ENCODE results near the genes EFCC1 and ISY1.

- RRBS, result 0% methylated on average over 1 of the region's 22 CpGs
These were observed 46.5 kb downstream of the MGLL start for GRCh38 chr3:127775425-127776540.

- RRBS, result no CpG with 5 or more reads among the region's 8 CpGs
These were observed 14.2 kb upstream of the MGLL start for GRCh38 chr3:127836315-127837142.

GRCh38 chr3:128006164-128007651 is 45.5 kb upstream of the SEC61A1 start:
- RRBS, result 23% methylated on average over 12 of the region's 41 CpGs

DNA sequence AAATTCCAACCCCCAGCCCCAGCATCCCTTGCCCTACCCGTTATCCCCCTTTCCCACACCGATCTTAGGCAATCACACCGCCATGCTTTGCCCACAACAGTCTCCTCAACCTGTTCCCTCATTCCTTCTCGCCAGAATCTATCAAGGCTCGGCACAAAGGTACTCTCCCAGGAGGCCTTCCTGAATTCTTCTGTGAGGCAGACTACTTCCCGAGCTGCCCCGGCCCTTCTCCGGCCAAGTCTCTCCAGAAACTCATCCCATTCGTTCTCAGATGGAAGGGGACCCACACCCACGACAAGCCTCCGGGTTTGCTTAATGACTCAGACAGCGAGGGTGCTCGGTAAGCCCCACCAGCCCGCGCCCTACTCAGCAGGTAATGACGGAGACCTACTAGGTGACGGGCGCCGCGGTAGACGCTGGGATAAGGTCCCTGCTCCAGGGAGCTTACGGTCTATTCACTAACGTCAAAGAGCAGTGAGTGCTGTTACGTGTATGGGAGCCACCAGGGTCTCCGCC is 608 bp upstream of the SEC61A1 start:
- RRBS, result 1% methylated on average over 4 of the region's 25 CpGs

DNA sequence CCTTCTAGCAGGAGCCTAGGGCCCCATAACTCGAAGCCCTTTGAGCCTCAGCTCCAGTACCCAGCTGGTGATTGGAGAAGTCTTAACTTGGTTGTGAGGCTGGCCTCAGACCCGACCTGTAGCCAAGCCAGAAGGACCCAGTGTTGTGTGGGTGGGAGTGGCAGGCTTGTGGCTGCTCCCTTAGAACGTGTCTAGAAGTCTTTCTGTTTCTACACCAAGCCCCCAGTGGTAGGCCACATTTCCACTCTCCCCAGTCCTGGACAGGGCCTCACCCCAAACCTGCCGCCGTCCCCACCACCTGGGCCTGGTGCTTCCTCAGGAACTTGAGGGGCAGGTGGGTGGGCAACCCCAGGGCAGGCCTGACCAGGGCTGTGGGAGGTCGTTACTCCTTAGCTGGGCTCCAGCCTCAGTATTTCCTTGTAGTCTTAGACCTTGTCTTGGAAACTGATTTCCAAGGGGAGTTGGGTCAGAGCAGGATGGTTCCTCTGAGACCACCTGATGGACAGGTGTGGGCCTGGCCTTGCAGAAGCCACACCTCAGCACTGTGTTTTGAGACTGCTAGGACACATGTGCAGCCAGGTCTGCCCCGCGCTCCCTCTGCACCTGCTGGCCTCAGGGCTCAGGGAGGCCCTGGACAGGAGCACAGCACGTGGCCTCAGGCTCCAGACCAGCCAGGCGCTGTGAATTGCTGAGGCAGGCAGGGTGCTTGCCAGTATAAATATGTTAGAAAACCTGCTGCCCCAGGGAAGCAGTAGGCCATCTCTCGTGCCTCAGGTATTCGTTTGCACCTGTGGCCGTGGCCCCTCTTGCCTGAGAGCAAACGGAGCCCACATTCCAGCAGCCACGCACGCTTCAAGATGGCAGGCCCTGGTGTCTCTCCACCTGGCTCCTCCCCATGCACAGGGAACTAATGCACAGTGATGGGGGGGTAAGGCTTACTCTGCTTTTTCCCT is 20.0 kb downstream of the SEC61A1 start:
- RRBS, result no CpG with 5 or more reads among the region's 16 CpGs

DNA sequence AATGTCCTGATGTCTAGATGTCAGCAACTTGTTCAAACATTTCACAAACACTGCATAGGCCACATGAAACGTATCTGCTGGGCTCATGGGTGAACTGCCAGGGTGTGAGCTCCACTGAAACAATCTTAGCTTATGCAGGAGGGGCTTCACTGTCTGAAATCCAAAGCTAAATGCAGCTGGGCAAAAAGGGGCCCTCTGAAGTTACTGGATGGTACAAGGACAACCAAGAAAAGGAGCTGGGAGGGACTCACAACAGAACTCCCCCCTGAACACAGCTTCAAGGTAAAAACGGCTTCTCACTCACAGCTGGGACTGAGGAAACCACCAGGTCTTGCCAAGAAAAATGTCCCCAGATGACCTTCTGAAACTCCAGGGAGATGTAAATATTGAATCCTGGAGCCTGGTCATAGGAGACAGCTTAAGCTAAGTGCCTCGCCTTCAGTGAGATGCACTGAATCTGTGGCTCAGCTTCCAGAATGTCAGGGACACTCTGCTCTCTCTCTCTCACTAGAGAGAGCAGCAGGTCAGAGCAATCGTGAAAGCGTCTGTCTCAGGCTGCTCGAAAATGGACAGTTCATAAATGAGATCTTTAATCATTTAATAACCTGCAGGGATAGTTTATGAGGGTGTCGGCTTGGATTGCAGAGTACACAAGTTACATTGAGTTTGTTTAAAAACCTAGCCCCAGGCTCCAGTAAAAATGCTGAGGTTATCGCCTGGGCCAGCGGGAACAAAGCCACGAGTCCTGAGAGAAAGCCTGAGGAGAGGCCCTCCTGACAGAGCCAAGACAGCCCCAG is 32.1 kb downstream of the SEC61A1 start:
- RRBS, result no CpG with 5 or more reads among the region's 10 CpGs

DNA sequence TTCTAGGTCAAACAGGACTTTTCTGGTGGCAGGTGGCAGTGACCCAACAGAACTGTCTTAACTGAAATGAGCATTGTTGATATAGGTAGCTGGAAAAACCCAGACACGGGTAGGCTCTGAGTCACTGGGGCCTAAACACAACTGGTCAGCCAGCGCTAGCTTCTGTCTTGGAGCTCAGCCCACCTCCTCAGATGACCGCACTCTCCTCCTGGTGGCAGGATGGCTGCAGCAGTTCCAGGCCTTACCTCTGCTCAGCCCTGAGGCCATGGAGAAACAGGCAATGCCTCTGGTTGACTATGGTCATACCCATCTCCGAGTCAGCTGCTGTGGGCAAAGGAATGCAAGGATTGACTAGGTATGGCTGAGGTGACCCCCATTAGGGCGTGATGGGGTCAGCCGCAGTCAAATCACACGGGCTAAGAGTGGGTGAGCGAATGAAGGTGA is 61.1 kb upstream of the GATA2 start:
- RRBS, result no CpG with 5 or more reads among the region's 8 CpGs

DNA sequence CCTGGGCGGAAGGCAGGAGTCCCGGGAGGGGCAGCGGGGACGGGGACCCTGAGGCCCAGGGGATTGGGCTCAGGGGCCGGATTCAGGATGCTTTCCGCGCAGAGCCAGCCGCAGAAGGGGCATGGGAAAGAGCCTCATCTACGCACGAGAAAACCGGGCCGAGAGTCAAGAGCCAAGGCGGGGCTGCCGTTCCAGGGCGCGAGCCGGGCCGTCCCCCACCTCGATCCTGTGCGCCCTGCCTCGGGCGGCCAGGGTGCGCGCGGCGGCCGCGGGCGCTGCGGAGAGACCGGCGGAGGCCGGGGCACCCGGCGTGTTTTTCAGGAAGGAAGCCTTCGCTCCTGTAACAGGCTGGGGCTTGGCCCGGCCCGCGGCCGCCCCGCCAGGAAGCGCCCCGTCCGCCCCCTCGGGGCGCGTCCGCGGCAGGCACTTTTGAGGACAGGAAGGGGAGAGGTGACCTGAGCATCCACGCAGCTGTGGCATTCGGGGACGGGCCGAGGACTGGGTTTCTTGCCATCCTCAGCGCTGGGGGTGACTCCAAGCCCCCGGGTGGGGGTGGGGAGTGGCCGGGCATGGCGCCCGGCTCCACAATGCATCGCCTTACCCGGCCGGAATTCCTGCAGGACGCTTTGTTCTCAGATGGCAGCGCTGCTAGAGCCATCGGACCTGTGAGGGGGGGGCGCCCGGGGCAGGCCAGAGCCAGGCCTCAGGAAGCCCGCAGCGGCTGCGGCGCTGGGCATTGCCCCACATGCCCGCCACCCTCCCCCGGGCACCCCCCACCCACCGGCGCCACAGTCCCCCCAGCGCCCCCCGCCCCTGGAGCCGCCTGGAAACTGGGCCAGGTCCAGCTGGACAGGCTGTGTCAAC is 62.4 kb upstream of the GATA2 start:
- RRBS, result 7% methylated on average over 41 of the region's 77 CpGs

DNA sequence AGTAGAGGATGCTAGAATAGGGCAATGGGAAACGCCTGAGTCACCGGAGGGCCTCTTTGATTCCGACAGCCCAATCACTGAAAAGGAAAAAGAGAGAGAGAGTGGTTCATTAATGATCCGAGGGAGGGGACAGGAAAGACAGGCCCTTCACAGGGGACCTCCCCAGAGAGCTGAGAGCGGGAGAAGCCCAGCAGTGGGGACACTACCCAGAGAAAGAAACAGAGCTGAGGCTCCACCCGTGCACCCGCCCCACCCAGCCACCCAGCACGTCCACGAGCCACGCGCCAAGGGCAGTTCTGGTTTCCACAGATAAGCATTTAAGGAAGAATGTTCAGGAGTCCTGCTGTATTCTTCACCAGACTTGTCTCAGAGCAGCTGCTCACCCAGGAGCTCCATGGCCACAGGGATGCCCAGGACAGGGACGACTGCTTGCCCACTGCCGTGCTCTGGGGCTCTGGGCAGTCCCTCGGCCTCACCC is 76.8 kb downstream of the RPN1 start:
- RRBS, result no CpG with 5 or more reads among the region's 14 CpGs

- RRBS, result no CpG with 5 or more reads among the region's 2 CpGs
These were observed 31.4 kb downstream of the RAB7A start for GRCh38 chr3:128757185-128757885.

GRCh38 chr3:128779475-128780059 is 53.6 kb downstream of the RAB7A start:
- RRBS, result no CpG with 5 or more reads among the region's 4 CpGs

DNA sequence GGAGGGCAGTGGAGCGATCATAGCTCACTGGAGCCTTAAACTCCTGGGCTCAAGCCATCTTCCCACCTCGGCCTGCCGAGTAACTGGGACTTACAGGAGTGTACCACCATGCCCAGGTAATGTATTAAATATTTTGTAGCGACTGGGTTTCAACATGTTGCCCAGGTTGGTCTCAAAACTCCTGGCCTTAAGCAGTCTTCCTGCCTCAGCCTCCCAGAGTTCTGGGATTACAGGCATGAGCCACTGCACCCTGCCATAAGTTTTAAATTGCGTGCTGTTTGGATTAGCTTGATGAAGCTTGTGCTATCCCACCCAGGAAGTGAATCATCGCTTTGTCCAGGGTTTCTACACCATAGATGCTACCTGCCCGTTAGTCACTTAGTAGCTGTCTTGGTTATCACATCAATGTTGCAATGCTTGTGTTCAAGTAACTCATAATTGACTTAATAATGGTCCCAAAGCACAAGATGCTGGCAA is 61.8 kb downstream of the RAB7A start:
- RRBS, result no CpG with 5 or more reads among the region's 7 CpGs

DNA sequence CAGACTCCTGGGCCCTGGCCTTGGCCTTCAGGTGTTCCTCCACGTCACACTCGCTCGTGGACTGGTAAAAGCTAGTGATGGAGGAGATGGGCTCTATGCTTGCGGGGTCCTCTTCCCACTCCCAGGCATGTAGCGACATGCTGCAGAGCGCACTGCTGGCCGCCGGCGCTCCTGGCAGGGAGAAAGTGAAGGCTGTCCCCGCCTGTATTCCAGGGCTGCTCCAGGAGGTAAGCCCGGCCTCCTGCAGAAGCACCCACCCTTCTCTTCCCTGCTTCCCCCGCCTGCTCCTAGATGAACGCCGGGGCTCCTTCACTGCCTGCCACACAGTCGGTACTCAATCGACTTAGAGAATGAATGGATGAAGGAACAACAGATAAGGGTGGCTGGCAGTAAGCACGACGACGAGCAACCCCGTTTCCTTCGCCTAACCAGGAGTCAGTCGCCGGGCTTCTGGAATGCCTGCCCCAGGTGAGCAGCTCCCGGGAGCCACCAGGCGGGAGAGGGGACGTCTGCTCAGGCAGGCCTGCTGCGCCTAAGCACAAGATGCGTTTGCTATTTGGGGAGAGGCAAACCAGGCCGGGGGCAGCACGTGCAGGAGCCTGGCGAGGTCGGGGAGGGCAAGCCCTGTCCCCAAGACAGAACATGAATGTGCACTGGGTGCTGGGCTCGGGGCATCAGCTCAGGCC is 567 bp downstream of the CFAP92 start:
- RRBS, result 30% methylated on average over 12 of the region's 33 CpGs

DNA sequence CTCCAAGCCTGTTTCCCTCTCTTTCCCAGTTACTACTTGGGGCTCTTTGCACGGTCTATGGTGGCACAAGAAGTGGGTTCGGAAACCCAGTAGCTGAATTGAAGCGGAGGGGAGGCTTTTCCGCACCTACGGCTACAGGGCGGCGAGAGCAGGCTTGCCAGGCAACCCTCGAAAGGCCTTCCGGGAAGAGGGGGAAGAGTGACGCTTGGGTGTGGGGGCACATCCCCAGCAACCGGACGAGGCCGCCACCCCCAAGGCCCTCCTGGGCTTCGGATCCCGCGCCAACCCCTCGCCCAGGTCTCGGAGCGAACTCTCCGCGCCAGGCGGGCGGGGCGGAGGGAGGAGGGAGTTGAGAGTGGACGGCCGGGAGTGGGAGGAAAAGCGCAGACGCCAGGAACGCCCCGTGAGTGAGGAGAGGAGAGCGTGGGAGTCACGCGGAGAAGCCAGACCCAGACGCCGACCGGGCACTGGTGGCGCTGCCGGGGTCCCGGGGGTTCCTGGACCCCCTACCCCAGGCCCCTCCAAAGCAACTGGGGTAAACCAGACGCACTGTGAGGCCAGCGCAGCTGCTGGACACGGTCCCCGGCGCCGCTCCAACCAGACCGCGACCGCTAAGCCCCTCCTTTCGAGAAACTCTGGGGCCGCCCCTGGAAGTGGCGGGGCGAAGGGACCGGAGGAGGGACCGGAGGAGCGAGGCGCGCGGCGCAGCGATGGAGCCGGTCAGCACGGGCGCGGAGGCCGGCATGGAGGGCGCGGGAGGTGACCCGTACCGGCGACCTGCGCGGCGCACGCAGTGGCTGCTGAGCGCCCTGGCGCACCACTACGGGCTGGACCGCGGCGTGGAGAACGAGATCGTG is at the start of gene EFCC1:
TSS of gene EFCC1 (plus strand) at position 386 of the 857 bp plus-strand sequence.
- RRBS, result 2% methylated on average over 35 of the region's 82 CpGs

DNA sequence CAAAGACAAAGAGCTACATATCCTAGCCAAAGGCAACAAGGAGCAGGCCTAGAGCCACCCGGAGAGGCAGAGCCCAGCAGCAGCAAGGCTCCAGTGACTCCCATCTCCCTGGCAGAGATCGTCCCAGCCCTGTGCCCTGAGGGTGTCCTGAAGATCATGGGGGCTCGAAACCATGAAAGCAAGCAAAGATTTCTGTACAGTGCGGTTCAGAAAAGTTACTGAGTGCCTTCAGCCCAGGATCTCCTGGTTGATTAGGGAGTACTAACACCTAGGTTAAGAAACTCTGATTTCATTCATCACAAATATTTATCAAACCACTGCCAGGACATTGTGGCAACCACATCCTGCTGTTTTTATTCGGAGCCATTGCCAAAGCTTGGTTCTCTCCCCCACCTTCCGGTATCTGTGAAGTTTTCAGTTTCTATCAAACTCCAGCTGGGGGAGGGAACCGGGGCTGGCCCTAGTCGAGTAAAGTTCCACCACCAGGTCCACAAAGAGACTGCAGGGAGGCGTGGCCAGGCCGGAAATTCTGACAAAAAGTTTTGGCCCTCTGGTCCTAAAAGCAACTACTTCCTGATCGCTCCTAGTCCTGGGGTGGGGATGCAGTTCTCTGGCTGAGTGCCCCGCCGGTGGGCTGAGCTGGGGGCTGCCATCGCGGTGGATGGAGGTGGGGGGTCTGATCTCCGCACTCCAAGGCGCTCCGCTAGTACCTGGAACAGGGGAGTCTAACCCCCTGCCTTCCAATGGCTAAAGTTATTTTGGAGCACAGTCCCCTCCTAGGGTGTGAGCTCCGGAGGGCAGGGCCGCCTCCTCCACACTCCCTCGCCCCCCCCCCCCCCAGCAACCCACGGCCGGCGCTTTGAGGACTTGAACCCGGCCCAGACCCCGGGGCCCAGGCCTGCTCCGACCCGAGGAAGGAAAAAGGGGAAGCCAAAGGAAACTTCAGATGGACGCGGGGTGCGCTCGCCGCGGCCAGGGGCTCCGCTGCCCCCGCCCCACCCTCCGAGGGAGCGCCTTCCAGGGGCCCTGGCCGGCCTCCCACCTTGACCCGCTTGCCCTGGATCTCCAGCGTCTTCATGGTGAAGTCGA is 1.0 kb downstream of the RAB43 start:
- RRBS, result 3% methylated on average over 12 of the region's 42 CpGs

DNA sequence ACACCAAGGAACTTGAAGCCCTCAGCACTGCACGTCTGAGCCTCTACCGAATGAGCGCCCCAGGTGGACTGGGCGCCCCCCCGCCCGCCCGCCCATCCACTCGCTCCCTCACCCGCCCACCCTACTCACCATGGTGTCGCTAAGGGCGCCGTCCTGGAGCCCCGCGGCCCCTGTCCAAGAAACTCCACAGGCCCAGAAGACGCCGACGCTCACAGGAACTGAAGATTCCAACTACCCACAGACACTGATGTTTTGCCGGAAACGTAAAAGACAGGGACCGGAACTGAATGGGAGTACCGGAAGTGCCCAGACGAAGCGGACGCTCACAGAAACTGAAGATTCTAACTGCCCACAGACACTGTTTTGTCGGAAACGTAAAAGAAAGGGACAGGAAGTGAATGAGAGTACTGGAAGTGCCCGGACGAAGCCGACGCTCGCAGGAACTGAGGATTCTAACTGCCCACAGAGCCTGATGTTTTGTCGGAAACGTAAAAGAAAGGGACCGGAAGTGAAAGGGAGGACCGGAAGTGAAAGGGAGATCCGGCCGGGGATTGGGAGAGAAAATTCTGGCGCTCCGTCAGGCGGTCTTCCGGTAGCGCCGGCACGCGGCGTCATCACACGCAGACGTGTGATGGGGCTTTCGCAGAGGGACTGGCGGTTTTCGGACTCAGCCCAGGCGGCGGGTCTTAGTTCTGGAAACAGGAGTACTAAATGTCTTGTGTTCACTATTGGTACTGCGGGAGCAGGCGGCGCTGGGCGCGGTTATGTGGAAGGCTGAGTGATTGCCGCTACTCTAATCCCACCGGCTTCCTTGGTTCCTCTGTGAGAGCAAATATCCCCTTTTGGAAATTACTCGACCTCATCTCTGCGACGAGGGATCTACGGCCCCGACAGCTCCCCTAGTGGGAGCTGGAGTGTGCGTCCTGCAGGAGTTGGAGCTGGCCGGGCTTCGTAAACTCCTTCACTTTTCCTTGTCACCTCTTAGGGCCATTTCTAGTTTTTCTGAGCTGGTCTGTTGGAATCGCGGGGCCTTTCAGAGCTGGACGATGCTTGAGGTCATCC is at the start of gene ISY1:
TSS of gene ISY1 (minus strand) at position 220 of the 1,062 bp plus-strand sequence.
- RRBS, result 2% methylated on average over 17 of the region's 71 CpGs

DNA sequence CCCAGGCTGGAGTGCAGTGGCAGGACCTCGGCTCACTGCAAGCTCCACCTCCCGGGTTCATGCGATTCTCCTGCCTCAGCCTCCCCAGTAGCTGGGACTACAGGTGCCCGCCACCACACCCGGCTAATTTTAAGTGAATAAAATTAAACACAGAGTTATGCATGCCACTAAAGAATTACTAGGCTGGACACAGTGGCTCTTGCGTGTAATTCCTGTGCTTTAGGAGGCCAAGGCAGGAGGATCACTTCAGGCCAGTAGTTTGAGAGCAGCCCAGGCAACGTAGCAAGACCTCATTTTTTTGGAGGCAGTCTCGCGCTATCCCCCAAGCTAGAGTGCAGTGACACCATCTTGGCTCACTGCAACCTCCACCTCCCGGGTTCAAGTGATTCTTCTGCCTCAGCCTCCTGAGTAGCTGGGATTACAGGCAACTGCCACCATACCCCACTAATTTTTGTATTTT is 4.7 kb upstream of the ISY1 start:
- RRBS, result no CpG with 5 or more reads among the region's 10 CpGs

- RRBS, result 2% methylated on average over 38 of the region's 82 CpGs
These were observed 625 bp downstream of the H1-10 start for GRCh38 chr3:129315276-129316046.

GRCh38 chr3:129398884-129399904 is 29.2 kb downstream of the EFCAB12 start:
- RRBS, result 8% methylated on average over 2 of the region's 41 CpGs

All from pericardium (tissue), 1 donor.